ENCODE measurements around a stretch of chr7.

- PRO-cap = no peak
These were observed 35.0 kb downstream of the USP42 start for GRCh38 chr7:6139369-6140435.

DNA sequence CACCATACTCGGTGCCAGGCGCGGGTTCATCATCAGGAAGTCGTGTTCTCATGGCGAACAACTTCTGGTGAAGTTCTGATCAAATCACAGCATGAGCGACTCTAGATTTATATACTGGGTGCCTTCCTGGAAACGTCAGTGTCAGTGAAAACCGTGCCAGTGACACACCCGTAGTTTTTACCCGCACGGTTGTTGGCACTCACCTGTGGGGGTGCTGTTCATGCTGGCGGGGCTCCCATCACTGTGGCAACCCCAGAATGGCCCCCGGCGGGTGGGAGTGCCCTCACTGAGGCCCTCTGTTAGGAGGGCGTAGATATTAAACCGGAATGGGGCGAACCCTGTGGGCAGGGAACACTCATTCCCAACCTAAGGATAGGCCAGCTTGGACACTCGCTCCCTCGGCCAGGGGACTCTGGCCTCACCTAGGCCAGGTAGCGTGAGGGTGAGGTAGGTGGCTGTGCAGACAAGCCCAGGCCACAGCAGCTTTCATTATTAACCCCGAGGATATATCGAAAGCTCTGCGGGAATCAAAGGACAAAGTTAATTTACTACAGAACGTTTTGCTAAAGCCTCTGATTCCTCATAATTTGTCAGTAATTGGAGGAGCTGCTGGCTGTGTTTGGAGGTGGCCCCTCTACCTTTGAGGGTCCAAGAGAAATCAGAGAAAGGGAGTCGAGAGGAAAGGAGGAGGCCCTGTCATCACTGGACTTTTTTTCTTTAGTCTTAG lies 47.6 kb downstream of the USP42 start:
- PRO-cap = no peak

DNA sequence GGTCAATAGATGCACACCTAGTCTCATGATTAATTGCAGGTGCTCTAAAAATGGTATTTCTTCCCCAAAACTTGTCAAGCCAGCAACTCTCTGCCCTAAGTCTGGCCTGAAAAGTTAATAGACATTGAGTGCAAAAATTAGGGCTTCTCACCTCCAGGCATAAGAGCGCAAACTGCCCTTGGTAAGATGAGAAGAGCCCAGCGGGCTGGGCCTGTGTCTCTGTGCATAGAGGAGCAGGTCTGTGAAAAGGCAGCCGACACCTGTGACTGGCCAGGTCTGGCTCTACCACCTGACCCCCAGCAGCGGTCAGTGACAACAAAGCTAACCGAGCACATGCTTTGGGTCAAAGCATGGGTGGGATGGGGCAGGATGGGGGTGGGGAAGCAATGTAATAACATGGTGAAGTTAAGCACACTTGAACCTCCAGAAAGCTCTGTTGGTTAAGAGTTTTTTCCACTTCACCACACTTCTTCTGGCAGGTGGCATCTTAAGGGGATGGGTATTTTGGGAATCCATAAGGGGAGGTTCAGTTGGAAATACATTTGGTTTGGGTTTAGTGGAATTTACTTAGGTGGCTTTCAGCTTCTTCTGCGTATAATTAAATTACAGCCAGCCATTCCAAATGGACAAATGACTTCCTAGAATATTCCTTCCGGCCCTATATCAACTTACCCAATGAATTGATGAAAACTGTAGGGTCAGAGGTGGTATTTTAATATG lies 29.2 kb downstream of the CYTH3 start:
- PRO-cap = no peak

GRCh38 chr7:6256384-6257090 lies 15.9 kb downstream of the CYTH3 start:
- PRO-cap = bidirectional peak, plus-strand start at chr7:6256871, minus-strand start at chr7:6256632

GRCh38 chr7:6269542-6269790 lies 3.0 kb downstream of the CYTH3 start:
- PRO-cap = no peak

GRCh38 chr7:6307768-6308113 lies 35.3 kb upstream of the CYTH3 start:
- PRO-cap = no peak

DNA sequence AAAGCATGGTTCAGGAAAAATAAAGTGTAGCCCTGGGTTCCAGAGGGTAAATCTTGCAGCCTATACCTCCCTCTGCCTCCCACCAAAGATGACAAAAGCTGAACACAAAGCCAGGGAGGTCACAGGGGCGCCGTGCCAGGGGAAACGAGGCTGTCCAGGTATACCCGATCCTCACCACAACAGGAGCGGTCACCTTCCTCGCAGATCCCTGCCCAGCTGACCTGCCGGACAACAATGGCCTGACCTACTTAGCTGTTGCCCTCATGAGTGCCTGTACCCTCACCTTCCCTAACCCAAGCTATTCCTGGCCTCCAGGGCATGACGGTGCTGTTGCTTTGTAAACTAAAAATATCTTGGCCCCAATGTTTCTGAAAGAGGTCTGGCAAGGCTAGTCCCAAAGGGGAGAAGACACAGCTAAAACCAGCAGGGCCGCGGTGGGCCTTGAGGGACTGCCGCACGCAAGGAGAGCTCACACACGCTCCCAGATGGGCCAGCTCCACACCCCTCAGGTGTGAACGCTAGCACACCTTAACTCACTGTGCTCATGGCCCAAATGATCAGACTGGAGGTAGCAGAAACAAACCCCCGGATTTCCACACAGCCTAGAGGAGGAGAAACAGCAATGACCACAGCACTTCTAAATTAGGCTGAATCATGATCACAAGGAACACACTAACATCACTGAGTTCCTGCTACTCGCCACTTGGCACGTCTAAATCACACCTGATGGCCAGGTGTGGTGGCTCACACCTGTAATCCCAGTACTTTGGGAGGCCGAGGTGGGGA lies 10.1 kb downstream of the FAM220A start:
- PRO-cap = no peak

GRCh38 chr7:6536581-6537207 lies 14.6 kb downstream of the GRID2IP start:
- PRO-cap = no peak

DNA sequence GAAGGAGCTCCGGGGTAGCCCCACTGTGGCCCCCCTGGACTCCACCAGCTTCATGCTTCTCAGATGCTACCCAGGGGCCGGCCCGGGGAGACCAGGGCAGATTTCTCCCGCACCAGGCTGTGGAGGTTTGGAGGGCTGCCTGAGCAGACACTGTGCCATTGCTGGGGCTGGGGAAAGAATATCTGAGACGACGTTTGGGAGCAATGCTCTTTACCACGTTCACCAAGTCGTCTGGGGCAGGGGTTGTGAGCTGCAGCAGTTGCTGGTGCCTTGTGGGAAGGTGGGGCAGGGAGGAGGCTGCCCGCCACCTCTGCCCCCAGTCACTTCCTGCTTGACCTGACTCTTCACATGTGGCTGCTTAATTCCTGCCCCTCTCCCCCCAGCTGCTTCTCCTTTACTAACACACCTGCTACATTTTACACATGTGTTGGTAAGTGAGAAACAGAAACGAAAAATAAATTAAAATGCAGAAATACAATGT lies 8.4 kb downstream of the ZNF853 start:
- PRO-cap = no peak

GRCh38 chr7:6636539-6636972 lies 562 bp upstream of the ZNF316 start:
- PRO-cap = no peak

DNA sequence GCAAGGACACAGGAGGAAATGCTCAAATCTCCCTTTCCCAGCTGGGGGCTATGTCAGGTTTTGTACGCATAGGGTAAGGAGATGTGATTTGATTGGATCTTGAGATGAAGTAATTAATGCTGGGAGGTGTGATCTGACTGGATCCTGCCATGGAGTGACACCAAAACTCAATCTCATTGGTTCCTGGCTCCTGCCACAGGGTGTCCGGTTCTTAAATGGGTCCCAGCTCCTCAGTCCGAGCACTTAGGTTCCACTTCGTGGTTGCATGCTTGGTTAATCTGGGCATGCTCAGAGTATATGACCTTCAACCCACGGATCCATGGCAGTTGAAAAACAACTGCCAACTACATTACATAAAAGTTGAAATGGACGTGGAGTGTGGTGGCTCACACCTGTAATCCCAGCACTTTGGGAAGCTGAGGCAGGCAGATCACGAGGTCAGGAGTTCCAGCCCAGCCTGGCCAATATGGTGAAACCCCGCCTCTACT lies 3.1 kb upstream of the ZNF12 start:
- PRO-cap = no peak

DNA sequence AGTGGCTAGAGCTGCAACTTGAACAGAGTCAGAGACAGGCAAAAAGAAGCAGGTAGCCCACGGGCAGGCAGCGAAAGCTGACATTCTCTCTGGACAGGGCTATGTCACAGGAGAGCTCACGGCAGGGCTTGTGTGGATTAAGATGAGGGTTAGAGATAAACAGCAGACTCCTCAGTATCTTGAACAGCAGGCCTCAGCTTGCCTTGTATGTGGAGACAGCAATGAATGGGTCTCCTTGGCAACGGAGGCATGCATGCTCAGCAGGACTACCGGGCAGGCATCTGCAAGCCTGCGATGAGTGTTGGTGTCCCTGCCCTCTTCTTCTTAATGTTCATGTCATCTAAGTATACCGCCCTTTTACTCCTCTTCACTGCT lies 82.0 kb upstream of the C1GALT1 start:
- PRO-cap = no peak

- PRO-cap = unidirectional peak, plus-strand start at chr7:7181960; bidirectional peak, plus-strand start at chr7:7182544, minus-strand start at chr7:7182383
These were observed 502 bp upstream of the C1GALT1 start for GRCh38 chr7:7181622-7182461.

DNA sequence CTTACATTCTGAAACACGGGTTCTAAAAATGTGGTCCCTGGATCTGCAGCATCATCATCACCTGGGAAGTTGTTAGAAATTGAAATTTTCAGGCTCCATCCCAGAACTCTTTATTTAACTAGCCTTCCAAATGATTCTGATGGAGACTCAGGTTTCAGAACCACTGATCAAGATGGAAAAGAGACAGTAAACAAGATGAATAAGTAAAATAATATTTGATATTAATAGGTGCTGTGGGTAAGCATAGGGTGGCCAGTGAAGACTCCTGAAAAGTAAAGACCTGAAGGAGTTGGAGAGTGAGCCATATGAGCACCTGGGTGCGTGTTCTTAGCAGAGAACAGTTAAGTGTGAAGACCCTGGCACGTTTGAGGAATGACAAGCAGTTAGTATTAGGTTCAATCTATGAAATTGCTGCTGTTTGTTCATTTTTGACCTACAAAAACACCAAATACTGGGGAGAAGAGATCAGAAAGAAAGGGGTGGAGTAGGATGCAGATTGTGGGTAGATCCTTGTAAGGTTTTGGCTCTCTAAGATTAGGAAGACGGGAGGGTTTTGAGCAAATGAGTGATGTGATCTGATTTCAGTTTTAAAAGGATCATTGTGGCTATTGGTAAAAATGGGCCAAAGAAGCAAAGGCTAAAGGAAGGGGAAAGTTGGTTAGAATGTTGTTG lies 4.2 kb downstream of the C1GALT1 start:
- PRO-cap = no peak

GRCh38 chr7:7216341-7216978 lies 34.1 kb downstream of the C1GALT1 start:
- PRO-cap = no peak

GRCh38 chr7:7563827-7564109 lies 2.9 kb upstream of the MIOS start:
- PRO-cap = no peak

DNA sequence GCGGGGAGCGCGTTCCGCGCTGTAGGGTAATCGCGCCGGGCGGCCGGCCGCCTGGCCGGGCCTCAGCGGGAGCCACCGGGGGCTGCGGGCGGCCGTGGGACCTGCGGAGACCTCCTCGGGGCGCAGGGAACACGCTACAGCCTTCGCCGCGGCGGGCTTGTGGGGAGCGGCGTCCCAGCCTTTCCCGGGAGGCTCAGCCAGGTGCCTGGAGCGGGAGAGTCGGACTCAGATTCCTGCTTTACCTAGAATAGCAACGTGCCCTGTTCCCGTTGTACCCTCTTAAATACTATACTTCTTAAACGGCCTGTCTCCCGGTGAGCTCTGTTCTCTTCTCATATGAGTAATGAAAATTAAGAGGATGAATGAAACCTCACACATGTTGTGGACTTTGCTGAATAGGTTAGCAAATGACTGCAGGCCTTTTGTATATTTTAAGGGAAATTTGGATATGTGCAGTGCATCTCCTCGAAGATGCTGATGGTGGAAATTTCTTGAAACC lies 536 bp downstream of the MIOS start:
- PRO-cap = no peak

GRCh38 chr7:7639325-7639804 lies 1.2 kb upstream of the UMAD1 start:
- PRO-cap = no peak

DNA sequence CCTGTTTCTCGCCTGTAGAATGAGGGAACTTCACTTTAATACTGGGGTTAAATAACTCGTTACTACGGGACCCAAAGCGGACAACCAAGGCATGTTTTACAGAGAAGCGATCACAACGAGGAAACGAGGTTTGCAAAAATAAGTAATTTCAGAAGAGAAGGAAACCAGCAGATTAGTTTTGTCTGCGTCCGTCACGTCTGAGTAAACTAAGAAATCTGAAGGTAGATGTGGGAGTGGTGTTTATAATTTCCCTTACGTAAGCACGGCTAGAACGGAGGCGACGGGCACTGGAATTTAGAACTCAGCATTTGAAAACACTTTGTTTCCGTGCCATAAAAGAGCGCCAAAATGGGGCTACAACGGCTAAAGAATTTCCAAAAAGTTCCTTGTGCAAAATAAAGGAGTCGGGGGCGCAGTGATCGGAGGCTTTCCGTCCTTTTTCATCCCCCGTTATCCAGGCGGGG lies 715 bp upstream of the UMAD1 start:
- PRO-cap = bidirectional peak, plus-strand start at position 255 of the sequence, minus-strand start at position 208 of the sequence

DNA sequence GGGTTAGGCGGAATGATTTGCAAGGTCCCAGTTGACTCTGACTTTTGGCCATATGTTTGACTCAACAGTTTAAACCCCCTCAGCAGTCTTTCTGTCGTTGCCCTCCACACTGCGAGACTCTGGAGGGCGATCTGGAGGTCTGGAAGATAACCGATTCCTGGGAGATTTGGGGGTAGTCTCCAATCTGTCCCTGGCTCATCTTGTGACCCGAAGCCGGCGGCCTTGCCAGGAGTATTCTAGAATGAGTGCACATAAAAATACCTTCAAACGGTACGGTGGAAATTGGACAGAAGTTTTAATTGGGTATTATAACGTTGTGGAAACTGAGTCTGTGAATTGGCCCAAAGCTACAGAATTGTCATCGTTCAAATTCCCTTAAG lies 874 bp downstream of the UMAD1 start:
- PRO-cap = no peak

All from osteocyte (in vitro differentiated cells).